Uterus (tissue), 7 donors: Measurements from ENCODE around the gene ABCC3.

GRCh38 chr17:50076445-50077076 lies 18.6 kb upstream of the PDK2 start:
- PRO-cap, 4 experiments = no peak in any of the 4 experiments
- RAMPAGE, long total RNA, 2 experiments = no peak in any of the 2 experiments
- RRBS = 63% methylated on average over 10 of the region's 34 CpGs

DNA sequence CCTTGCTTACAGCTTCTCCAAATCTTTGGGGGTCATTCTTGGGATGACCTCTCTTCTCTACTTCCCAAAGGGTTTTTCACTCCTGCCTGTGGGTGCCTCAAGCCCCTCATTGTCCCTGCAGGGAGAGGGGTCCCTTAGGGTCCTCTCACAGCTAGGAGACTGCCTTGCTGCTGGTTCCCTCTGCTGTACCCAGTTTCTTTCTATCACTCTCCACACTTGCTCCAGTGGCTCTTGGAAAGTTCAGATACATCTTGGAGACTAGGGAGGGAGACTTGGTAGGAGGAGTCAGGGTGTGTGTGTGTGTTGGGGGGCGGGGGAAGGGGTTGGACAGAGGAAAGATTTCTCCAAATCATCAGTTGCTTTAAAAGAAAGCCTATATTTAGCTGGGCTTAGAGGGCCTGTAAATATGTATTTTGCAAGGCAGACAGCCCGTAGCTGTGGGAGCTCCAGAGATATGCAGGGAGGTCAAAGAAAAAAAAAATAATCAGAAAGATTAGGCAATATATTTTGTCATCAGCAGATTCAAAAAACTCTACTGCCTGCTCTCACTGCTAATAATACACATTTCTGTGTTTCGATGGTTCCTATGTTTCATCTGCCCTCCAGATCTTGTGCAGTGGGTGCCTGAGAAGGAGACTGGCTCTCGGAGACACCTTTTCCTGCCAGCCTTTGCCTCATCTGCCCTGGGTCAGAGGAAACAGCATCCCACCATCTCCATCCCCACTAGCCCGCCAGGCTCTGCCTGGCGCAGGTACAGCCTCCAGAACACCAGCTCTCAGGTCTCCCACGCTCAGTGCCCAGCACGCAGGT lies 4.7 kb upstream of the PPP1R9B start:
- PRO-cap, 4 experiments = no peak in any of the 4 experiments
- RAMPAGE, long total RNA, 2 experiments = no peak in any of the 2 experiments
- RRBS = no CpG with 5 or more reads among the region's 8 CpGs

GRCh38 chr17:50185196-50185873 lies 16.1 kb downstream of the COL1A1 start:
- PRO-cap, 4 experiments = no peak in any of the 4 experiments
- RAMPAGE, long total RNA, 2 experiments = no peak in any of the 2 experiments
- RRBS = 6% methylated on average over 4 of the region's 23 CpGs

DNA sequence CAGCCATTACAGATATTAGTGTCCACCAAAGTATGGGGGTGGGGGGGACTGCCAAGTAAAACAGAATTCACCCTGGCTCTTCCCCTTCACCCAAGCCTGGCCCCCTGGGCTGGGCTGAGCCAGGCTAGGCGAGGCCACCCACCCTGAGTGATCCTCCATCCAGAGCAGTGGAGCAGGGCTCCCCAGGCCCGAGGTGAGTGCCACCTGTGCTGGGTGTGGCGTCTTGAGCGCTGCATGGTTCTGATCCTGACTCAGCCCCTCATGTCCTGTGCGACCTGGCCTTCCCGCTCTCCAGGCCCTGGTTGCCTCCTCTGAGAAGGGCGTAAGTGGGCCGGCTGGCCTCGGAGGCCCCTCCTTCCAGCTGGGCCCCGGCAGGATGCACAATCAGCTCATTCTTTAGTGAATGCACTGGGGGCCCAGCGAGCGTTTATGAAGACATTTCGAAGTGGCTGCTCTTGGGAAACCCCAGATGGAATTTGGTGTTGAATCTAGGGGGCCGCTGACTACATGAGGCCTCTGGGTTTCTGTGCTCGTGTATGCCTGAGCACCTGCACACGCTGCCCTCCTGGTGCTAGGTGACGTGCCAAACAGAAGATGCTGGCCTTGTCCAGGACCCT lies 3.8 kb upstream of the TMEM92 start:
- PRO-cap, 4 experiments = peak in 4 of 4 experiments; most common plus-strand start position 399 of the sequence (in 3); most common minus-strand start position 263 of the sequence (in 2)
- RAMPAGE, long total RNA, 2 experiments = no peak in any of the 2 experiments
- RRBS = 16% methylated on average over 2 of the region's 17 CpGs

- PRO-cap, 4 experiments = peak in 4 of 4 experiments; most common plus-strand start chr17:50273353 (in 2); most common minus-strand start chr17:50273005 (in 2)
- RAMPAGE, long total RNA, 2 experiments = no peak in any of the 2 experiments
- RRBS = 2% methylated on average over 25 of the region's 55 CpGs
These were observed 1.4 kb upstream of the TMEM92 start for GRCh38 chr17:50272640-50273590.

- PRO-cap, 4 experiments = no peak in any of the 4 experiments
- RAMPAGE, long total RNA, 2 experiments = no peak in any of the 2 experiments
- RRBS = no CpG with 5 or more reads among the region's 10 CpGs
These were observed 5.8 kb downstream of the TMEM92 start for GRCh38 chr17:50279999-50280488.

GRCh38 chr17:50547564-50548290 lies 753 bp downstream of the SPATA20 start:
- PRO-cap, 4 experiments = no peak in any of the 4 experiments
- RAMPAGE, long total RNA, 2 experiments = no peak in any of the 2 experiments
- RRBS = no CpG with 5 or more reads among the region's 7 CpGs

GRCh38 chr17:50630377-50630915 lies 4.2 kb upstream of the ABCC3 start:
- PRO-cap, 4 experiments = no peak in any of the 4 experiments
- RAMPAGE, long total RNA, 2 experiments = no peak in any of the 2 experiments
- RRBS = no CpG with 5 or more reads among the region's 7 CpGs

DNA sequence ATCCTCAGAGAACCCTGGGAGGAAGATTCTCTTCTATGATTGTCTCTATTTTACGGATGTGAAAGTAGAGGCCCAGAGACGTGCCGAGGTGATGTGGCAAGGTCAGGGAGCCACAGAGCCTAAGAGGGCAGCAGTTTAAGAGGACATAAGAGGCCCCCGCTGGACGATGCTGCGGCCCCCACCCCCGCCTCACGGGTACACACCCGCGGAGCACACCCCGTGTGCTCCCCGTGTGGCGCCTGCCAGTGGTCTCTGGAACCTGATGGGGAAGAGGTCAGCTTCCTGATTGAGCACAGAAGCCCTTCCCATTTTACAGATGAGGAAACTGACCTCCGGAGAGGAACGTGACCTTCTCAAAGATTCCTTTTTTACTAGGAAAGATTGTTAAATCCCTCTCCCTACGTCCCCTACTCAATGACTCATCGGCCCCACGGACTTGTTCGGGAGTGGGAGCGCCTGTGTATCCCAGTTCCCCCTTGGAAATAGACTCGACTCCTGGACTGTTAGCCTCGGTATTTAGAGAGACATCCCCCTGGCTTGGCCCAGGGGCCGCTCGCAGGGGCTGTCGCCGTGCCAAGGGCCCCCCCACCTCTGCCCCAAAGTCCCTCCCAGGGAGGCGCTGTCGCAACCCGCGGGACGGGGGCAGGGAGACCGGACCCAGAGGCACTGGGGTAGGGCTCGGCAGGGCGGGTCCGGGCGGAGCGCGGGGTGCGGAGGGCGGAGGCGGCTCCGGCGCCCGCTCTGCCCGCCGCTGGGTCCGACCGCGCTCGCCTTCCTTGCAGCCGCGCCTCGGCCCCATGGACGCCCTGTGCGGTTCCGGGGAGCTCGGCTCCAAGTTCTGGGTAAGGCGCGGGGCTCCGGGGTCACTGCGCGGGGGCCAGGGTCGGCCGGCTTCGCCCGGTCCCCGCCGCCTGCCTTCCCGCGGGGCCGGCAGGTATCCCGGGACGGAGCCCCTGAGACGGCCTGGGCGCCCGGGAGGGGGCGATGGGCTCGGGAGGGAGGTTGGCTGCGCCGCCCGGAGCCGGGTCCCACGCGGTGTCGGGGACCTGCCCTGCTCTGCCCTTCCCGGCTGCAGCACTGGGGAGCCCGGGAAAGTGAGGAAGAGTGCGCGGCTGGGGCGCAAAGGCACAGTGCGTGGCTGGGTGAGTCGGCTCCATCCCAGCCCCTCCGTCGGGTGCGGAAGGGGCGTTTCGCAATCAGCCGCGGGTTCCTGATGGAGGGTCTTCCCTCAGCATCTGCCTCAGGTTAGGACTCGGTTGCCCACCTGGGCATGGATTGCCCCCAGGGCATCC lies at the start of gene ABCC3:
ABCC3 (plus strand) TSS at position 742 of the 1,292 bp plus-strand sequence.
- PRO-cap, 4 experiments = peak in 3 of 4 experiments; most common plus-strand start position 468 of the sequence (in 3); most common minus-strand start position 1,079 of the sequence (in 1)
- RAMPAGE, long total RNA, 2 experiments = start-site peak on the plus strand in 1 of 2 experiments, centred at position 743 of the sequence, 8 reads per replicate
- RRBS = 2% methylated on average over 39 of the region's 100 CpGs

DNA sequence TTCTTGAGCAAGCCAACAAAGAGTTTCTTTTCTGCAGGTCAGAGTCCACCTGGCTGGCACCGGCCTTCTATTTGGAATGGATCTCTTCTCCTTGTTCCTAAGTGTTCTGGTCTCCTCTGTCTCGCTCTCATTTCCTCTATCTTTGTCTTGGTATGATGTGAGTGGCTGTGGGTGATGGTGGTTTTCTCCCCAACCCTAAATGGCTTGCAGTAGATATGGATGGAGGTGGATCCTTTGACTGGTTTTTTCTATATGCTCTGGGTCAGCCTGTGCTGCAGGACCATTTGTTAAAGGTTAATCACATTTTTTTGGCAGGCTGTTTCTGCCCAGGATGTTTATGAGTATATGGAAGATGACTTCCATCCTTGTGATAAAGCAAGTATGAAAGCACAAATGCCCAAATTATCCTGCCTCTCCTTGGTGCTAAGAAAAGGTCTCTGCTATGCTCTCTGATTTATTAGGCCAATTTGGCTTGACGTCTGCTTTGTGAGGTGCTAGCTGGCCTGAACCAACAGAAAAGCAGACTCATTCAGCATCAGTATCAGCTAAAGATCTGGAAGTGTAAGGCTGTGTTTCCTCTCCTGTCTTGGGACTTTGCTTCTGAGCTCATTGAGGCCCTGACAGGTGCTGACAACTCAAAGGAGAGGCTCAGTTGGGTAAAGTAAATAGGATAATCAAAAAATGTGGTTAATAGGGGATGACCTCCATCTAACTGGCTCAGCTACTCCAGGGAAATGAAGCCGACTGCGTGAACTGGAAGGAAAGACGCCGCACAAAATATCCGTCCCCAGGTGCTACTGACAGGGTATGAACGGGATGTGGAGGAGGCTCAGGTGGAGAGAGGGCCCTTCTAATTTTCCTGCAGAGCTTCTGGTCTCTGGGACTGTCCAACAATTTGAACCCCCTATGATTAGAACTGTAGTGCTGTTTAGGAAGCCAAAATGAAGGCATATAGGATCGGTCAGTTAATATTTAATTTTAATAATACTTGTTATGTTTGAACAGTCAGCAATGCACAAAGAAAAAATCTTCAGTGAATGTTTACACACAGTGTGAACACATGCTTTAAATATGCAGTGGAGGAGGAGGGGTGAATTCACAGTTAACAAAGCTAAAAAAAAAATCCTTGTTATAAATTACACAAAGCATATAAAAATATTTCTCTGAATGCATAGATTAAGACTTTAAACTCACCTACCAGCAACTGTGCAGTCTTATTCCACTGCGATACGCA lies 15.1 kb downstream of the ANKRD40 start:
- PRO-cap, 4 experiments = peak in 2 of 4 experiments; most common plus-strand start position 538 of the sequence (in 1)
- RAMPAGE, long total RNA, 2 experiments = no peak in any of the 2 experiments
- RRBS = no CpG with 5 or more reads among the region's 12 CpGs

- PRO-cap, 4 experiments = no peak in any of the 4 experiments
- RAMPAGE, long total RNA, 2 experiments = no peak in any of the 2 experiments
- RRBS = no CpG with 5 or more reads among the region's 2 CpGs
These were observed 13.7 kb downstream of the ANKRD40CL start for GRCh38 chr17:50753555-50754059.

DNA sequence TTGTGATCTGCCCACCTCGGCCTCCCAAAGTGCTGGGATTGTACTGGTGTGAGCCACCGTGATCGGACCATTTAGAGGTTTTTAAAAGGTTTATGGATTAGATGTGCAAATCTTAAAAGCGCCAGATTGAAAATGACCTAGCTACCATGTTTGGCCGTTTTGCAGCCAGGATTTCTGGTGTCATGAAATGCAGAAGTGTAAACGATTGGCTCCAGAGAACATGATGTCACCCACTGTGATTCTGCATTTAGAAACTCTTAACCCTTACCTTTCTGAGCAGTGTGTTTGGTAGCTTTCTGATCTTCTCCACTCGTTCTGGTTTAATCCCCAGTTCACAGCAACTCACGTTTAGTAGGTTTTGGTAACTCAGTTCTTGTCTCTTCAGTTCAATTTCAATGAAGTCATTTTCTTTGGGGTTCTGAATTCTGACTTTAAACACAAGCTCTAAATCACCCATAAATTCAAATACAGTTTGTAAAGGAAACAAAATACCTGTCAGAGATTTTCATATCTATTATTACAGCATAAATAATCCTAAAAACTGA lies 4.1 kb downstream of the ANKRD40CL start:
- PRO-cap, 4 experiments = no peak in any of the 4 experiments
- RAMPAGE, long total RNA, 2 experiments = no peak in any of the 2 experiments
- RRBS = no CpG with 5 or more reads among the region's 8 CpGs

DNA sequence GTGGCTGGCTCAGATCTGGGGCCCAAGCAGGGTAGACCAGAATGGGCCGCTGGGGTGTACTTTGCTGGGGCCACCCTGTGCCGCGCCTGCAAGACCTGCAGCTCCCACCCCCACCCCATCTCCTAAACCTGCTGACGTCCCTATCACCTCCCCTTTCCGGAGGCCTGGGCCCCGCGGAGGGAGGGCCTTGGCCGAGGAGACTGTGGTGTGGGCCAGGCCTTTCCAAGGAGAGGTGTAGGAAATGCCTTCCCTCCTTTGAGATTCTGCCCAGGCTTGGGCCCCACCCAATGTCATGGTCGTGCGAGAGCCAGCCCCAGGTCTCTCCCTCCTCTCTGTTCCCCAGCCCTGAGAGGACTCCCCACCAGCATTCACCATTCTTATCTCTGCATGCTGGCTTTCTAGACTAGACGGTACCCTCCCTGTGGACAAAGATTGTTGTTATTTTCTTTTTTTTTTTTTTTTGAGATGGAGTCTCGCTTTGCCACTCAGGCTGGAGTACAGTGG lies 3.9 kb upstream of the WFIKKN2 start:
- PRO-cap, 4 experiments = no peak in any of the 4 experiments
- RAMPAGE, long total RNA, 2 experiments = no peak in any of the 2 experiments
- RRBS = no CpG with 5 or more reads among the region's 12 CpGs

- PRO-cap, 4 experiments = no peak in any of the 4 experiments
- RAMPAGE, long total RNA, 2 experiments = no peak in any of the 2 experiments
- RRBS = 57% methylated on average over 3 of the region's 9 CpGs
These were observed 45.5 kb upstream of the TOB1 start for GRCh38 chr17:50911515-50912195.

DNA sequence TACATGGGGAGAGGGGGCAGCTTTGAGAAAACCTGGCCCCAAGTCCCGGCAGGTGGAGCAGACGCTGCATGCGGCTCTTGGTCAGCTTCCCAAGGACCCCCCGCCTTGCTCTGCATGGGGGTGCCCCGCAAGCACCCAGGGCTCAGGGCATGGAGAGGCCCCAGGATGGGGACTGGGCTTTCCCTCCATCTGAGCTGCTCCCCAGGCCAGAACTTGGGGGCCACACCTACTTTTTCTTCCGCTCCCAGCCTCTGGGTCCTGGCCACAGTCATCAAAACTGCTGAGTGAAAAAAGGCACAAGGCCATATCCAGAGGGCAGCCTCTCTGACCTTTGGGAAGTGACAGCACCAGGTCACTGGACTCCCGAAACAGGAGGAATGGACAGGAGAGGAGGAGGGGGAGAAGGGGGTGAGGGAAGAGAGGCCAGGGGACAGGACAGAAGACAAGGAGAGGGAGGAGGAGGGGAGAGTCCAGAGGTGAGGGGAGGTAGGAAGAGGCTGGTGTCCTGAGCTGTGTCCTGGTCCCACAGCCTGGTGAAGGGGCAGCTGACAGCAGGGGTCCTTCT lies 73.6 kb upstream of the TOB1 start:
- PRO-cap, 4 experiments = no peak in any of the 4 experiments
- RAMPAGE, long total RNA, 2 experiments = no peak in any of the 2 experiments
- RRBS = no CpG with 5 or more reads among the region's 7 CpGs

DNA sequence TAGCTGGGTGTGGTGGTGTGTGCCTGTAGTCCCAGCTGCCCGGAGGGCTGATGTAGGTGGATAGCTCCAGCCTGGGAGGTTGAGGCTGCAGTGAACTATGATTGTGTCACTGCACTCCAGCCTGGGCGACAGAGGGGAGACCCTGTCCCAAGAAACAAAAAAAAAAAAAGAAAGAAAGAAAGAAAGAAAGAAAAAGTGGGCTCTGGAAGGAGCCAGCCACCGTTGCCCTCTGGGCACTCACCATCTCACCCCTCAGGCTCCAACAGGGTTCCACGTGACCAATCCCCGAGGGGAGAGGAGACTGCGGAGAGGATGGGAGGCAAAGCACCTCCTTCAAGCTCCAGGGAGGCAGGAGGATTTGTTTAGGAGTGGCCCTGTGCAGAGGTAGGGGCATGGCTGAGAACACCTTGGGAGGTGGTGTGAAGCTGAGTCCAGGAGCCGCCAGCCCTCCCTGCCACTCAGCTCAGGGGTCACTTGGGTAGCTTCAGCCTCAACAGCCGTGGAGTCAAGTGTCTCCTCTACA lies 87.4 kb upstream of the TOB1 start:
- PRO-cap, 4 experiments = no peak in any of the 4 experiments
- RAMPAGE, long total RNA, 2 experiments = no peak in any of the 2 experiments
- RRBS = no CpG with 5 or more reads among the region's 8 CpGs

GRCh38 chr17:51119238-51120294 lies 1.1 kb downstream of the SPAG9 start:
- PRO-cap, 4 experiments = peak in 3 of 4 experiments; most common plus-strand start chr17:51119982 (in 2)
- RAMPAGE, long total RNA, 2 experiments = no peak in any of the 2 experiments
- RRBS = 2% methylated on average over 11 of the region's 40 CpGs

- PRO-cap, 4 experiments = no peak in any of the 4 experiments
- RAMPAGE, long total RNA, 2 experiments = no peak in any of the 2 experiments
- RRBS = no CpG with 5 or more reads among the region's 10 CpGs
These were observed 1.3 kb downstream of the UTP18 start for GRCh38 chr17:51261642-51262005.

DNA sequence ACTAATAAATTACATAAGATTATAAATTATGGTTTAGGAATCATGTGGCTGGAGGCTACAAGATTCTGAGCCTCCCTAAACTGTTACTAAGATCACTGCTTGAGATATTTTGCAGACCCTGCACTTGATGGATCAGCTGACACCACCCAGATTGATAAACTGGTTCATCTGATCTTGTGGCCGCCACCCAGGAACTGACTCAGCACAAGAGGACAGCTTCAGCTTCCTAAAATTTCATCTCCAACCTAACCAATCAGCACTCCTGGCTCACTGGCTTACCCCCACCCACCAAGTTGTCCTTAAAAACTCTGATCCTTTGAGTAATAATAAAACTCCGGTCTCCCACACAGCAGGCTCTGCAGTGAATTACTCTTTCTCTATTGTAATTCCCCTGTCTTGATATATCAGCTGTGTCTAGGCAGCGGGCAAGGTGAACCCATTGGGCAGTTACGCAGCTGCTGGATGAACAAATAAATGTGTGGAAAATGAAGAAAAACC lies 174.8 kb downstream of the UTP18 start:
- PRO-cap, 4 experiments = no peak in any of the 4 experiments
- RAMPAGE, long total RNA, 2 experiments = no peak in any of the 2 experiments
- RRBS = no CpG with 5 or more reads among the region's 4 CpGs

- PRO-cap, 4 experiments = peak in 1 of 4 experiments; most common plus-strand start chr17:52389829 (in 1)
- RAMPAGE, long total RNA, 2 experiments = no peak in any of the 2 experiments
- RRBS = no CpG with 5 or more reads among the region's 4 CpGs
These were observed 231.1 kb upstream of the CA10 start for GRCh38 chr17:52389634-52390045.